ENCODE measurements around a stretch of chr6.

DNA sequence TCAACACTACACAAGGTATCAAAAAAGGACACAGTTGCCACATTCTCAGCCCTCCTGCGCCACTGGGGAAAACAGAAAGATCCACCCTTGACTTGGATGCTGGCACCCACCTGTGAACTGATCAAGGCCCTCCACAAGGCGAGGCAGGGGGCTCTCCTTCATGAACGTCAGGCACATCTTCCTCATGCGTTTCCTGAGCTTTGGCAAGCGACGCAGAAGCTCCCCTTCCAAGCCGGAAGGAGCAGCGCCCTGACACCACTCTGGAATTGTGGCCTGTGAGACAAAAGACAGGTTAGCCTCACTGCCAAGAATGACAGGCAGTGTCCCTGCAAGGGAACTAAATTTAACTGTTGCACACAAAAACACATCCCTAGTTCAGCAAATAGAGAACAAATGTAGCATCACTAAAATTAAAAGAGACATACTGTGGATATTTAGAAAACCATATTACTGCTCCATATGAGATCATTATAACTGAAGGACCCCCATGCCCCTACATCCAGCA, 42.0 kb upstream of the LYRM2 start:
- RRBS, result no CpG with 5 or more reads among the region's 8 CpGs

DNA sequence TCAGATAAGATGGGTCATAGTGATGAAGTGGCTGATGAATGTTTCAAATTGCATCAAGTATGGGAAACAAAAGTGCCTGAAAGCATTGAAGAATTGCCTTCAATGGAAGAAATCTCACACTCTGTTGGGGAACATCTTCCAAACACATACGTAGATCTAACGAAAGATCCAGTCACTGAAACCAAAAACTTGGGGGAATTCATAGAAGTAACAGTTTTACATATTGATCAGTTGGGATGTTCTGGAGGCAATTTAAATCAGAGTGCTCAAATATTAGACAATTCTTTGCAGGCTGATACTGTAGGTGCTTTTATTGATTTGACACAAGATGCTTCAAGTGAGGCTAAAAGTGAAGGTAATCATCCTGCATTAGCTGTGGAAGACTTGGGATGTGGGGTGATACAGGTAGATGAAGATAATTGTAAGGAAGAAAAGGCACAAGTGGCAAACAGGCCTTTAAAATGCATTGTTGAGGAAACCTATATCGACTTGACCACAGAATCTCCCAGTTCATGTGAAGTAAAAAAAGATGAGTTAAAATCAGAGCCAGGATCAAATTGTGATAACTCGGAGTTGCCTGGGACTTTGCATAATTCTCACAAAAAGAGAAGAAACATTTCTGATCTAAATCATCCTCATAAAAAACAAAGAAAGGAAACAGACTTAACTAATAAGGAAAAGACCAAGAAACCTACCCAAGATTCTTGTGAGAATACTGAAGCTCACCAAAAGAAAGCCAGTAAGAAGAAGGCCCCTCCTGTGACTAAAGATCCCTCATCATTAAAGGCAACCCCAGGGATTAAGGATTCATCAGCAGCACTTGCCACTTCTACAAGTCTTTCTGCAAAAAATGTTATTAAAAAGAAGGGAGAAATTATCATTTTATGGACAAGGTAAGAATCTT, 25.8 kb upstream of the GJA10 start:
- RRBS, result no CpG with 5 or more reads among the region's 4 CpGs

DNA sequence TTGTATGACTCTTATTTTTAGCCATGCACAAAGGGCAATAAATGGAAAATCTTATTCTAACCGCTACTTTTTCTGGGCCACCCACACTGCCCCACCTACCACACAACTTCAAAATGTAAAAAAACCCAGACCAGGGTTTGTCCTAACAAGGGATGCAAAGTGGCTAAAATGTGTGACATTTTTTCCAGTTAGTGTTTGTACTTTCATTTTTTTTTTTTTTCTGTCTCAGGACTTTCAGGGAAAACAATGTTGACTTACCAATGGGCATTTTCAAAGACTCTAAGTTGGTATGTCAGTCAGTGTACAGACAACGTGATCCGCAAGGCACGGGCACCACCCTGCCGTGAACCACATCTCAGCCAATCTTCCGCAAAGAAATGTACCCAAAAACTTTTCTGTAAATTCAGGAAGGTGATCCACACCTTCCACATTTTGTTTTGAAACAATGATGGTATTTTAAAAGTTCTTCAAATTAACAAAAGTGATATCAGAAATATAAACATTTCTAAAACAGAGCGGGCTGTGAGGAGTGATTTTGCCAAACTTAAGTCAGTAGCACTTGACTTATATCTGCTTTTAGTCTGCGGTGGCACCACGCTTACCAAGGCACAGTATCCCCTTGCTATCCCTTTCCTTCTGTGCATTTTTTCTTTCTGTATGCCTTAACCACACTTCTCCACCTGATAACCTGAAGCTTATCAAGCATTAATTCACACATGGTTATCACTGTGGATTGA, 185.6 kb downstream of the GJA10 start:
- RRBS, result no CpG with 5 or more reads among the region's 9 CpGs

DNA sequence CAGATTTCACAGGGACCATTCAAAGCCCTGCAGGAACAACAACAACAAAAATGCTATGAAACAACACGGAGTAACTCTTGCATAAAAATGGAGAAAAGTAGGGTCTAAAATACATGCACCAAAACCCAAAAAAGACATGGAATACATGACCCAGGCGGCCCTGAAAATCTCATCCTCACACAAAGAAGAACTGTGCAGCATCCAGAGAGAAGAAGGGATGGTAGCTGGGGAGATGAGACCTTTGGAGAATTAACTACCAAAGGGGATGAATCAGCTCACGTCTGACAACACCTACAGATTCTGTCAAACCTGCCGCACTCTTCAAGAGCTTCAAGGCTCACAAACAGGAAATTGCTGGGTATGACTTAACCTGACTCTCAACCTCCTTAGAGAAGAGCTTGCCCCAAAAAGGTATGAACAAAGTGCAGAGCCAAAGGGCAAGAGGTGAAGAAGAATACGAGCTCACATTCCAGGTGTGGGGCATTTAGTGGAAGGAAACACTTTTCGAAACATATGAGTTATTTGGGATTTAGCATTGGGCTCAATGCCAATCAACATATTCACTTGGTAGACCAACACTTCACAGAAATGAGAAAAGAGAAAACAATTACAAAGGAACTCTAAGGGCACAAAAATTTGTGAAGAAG, 139.8 kb downstream of the BACH2 start:
- RRBS, result no CpG with 5 or more reads among the region's 6 CpGs

DNA sequence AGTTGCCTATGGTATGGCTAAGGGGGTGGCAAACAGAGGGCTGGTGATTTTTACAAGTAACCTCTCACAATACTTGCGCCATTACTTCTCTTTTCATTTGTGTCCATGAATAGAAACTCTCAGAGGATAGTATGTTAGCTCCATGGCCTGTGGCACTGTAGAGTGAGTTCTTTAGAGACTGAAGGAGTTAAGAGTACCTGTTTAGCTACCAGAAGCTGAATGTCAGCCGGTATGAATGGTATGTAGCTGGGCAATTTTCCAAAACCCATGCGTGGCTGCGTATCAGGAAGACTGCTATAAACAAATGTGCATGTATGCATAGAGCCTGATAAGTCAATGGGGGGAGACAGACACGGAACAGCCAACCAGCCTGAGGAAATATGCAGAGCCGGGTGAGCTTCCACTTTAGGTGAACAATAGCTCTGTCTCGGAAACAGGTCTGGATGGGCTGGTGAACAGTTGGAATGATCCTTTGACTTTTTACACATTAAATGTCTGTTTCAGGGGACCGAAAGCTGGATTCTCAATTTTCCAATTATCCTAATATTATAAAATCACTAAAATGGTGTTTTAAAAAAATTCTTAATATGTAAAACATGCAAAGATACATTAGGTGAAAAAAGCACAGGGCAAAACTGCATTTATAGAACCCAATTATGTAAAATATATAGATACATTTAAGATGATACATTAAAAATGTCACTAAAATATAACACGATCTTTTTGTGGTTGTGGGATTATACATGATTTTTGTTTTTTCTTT, 111.7 kb downstream of the BACH2 start:
- RRBS, result no CpG with 5 or more reads among the region's 9 CpGs

- RRBS, result no CpG with 5 or more reads among the region's 2 CpGs
Observed at GRCh38 chr6:90233205-90233594, 63.4 kb downstream of the BACH2 start.

- RRBS, result 3% methylated on average over 18 of the region's 76 CpGs
Observed at GRCh38 chr6:90294981-90295827, 1.4 kb downstream of the BACH2 start.

DNA sequence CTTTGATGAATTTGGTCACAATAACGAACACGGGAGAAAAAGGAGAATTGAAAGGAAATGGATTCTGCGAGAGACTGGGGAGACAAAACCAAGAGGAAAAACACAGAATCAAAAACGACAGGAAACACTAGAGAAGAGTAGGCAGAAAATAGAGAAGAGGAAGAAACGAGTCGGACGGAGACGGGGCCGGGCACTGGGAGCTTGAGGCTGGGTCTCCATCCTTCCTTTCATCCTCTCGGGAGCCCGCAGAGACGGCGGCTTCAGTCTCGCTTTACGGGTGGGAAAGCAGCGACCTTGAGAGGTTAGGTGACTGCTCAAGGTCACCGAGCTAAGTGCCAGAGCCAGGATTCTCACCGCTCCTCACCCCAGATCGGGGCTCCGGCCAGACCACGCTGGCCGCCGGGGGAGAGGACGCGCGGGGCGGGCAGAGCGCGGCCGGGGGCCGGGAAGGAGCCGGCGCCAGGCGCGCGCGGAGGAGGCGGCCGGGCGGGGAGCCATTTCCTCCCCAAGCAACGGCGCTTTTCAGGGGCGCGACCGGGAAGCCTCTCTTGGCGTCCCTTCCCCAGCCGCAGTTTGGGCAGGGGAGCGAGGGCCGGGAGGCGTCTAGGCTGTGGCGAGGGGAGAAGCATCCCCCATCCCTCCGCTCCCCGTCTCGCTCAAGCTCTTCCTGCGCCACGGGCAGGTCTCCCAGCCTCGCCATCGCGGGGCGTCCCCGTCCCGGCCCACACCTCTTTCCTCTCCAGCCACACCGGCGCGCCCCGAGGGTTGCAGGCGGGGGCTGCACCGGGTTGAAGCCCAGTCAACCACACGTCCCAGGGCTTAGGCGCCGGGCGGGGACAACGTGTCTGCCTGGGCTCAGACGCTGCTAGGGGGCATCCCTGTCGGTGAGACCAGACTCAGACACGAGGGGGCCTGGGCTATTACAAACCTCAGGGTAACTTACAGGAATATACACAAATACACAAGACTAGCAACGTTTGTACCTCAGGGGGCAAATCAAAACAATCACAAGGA, 24.1 kb upstream of the MAP3K7 start:
- RRBS, result 3% methylated on average over 24 of the region's 77 CpGs

- RRBS, result 10% methylated on average over 11 of the region's 49 CpGs
Observed at GRCh38 chr6:93416488-93417037, 2.8 kb downstream of the EPHA7 start.

- RRBS, result no CpG with 5 or more reads among the region's 34 CpGs
Observed at GRCh38 chr6:93419710-93420438, 515 bp upstream of the EPHA7 start.

GRCh38 chr6:96536109-96536551, 14.5 kb downstream of the UFL1 start:
- RRBS, result no CpG with 5 or more reads among the region's 3 CpGs

- RRBS, result no CpG with 5 or more reads among the region's 3 CpGs
Observed at GRCh38 chr6:97104537-97104840, 178.5 kb downstream of the MMS22L start.

DNA sequence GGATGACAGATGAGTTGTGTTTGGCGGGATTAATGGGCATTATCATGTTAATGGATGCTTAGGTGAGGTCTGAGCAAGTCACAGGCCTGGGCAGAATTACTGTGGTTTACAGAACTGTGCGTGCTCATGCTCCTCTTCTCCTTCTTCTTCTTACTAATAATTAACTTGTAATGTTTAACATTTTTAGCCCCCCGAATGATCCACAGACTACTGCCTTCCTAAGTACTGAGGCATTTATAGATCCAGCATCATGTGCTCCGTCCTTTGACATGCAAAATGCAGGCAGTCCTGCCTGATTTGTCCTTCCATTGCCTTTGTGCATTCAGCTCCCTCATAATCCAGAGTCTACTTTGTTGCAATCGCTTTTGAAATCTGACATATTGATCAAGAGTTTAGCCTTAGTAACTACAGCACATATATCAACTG, 753.5 kb upstream of the MMS22L start:
- RRBS, result no CpG with 5 or more reads among the region's 5 CpGs

DNA sequence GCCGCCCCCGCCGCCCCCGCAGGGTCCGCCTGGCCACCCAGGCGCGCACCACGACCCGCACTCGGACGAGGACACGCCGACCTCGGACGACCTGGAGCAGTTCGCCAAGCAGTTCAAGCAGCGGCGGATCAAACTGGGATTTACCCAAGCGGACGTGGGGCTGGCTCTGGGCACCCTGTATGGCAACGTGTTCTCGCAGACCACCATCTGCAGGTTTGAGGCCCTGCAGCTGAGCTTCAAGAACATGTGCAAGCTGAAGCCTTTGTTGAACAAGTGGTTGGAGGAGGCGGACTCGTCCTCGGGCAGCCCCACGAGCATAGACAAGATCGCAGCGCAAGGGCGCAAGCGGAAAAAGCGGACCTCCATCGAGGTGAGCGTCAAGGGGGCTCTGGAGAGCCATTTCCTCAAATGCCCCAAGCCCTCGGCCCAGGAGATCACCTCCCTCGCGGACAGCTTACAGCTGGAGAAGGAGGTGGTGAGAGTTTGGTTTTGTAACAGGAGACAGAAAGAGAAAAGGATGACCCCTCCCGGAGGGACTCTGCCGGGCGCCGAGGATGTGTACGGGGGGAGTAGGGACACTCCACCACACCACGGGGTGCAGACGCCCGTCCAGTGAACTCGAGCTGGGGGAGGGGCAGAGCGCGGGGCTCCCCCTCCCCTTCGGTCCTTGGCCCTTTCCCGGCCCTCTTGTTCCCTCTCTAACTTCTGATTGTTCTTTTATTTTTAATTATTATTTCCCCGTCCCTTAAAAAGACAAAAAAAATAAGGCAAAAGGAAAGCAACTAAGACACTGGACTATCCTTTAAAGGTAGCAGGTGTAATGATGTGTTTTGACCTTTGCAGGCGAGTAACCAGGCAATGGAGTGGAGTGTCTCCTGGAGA, 1.5 kb downstream of the POU3F2 start:
- RRBS, result no CpG with 5 or more reads among the region's 51 CpGs

- RRBS, result no CpG with 5 or more reads among the region's 2 CpGs
Observed at GRCh38 chr6:99512654-99513018, 2.6 kb downstream of the USP45 start.

- RRBS, result no CpG with 5 or more reads among the region's 4 CpGs
Observed at GRCh38 chr6:99553458-99554516, 14.7 kb downstream of the CCNC start.

- RRBS, result 69% methylated on average over 7 of the region's 40 CpGs
Observed at GRCh38 chr6:99618380-99618957, 11.8 kb downstream of the PRDM13 start.